Metastatic Breast Carcinoma in the Ovary (tissue), 3 donors: ENCODE measurements around a stretch of chr7.

- PRO-cap, 3 experiments: peak in 1 of 3 experiments; most common plus-strand start chr7:130918551 (in 1); most common minus-strand start chr7:130918424 (in 1)
Observed at GRCh38 chr7:130917737-130918664, 184.0 kb upstream of the KLF14 start.

- PRO-cap, 3 experiments: no peak in any of the 3 experiments
Observed at GRCh38 chr7:130937651-130938084, 203.7 kb upstream of the KLF14 start.

DNA sequence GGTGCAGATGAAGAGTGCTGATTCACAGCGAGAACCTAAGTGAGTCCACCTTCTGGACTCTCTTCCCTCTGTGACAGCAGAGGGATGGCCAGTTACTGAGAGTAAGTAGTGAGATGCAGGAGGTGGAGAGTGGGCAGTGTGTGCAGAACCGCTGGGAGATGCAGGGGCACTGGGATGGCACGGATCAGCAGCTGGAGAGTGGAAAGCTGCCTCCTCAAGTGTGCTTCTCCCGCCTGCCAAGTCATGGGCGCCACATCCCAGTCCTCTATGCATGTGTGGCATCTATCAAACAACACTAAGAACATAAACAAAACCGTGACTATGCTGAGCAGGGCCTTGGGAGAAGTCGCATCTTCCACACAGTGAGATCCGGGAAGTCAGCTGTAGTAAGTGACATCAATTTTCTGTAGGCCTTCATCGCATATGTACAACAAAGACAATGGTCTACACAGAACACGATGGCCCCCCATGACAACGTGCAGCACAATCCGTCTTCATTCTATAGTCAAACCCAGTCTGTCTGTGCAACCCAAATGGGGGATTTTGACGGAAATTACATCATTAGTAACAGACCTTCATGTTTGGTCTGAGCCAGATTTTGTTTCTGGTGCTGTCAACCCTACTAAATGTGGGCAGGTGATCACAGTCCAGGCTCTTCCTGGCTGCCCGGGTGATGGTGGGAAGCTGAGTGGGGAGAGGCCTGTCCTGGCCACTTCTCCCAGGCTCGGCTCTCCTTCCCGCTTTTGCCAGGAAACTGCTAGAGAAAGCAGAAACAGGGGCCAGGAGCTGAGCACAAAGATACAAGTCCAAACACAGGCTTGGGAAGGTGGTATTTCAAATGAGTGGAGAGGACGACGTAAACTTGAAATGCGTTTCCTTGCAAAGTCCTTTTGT is 217.6 kb upstream of the KLF14 start:
- PRO-cap, 3 experiments: no peak in any of the 3 experiments

DNA sequence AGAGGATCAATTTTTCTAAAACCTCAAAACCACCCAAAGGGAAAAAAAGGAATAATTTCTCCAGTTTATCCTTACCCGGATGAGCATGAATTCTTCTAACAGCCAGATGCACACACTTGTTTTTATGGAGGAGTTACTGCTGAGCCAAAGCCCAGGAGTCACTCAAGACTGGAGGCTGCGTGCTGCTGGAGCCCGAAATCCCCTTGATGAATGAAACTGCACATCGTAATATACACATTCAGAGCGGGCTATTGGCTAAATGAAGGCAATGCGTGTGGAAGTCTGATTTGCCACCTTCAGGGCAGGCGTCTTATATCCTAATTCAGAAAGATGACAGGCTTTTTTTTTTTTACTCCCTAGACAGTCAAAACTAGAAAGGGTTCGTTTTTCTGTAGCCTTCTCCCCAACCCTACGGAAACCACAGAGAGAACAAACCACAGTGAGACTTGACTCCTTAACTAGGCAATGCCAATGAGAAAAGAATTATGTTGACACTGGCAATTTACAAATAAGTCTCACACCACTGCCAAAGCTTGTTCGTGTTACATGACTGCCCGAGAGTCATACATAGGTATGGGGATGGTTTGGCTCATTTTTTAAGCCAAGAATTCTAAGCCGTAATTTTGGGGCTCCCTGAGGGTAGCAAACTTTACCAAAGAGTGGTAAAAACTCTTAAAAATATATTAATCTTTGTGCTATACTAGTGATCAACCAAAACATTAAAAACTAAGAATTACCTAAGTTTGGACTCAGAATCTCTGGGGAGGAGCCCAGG is 227.2 kb upstream of the KLF14 start:
- PRO-cap, 3 experiments: peak in 3 of 3 experiments; most common plus-strand start position 161 of the sequence (in 1); most common minus-strand start position 200 of the sequence (in 1)

DNA sequence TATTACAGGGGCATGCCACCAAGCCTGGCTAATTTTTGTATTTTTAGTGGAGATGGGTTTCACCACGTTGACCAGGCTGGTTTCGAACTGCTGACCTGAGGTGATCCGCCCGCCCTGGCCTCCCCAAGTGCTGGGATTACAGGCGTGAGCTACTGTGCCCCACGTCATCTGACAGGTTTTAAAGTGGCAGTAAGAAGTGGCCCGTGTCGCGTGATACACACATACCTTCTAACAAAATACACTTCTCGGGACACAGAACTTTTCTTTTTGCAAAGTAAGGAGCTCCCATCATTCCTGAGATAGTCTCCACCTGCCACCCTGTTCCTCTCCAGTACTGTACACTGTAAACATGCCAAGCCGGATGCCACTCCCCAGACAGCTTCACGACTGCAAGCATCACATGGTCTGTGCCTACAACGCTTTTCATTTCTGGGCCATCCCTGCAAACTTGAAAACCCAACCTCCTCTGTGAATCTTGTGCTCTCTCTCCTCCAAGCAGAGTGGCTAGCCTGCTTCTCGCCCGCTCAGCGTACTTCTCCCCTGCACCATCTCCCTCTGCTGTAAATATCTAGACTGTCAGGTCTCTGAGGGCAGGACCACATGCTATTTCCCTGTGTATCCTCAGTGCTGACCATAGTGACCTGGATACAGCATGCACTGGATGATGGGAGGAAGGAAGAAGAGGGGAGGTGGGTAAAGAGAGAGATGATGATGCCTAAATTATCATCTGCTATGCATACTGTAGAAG is 256.4 kb upstream of the KLF14 start:
- PRO-cap, 3 experiments: peak in 2 of 3 experiments; most common plus-strand start position 419 of the sequence (in 1); most common minus-strand start position 343 of the sequence (in 2)

DNA sequence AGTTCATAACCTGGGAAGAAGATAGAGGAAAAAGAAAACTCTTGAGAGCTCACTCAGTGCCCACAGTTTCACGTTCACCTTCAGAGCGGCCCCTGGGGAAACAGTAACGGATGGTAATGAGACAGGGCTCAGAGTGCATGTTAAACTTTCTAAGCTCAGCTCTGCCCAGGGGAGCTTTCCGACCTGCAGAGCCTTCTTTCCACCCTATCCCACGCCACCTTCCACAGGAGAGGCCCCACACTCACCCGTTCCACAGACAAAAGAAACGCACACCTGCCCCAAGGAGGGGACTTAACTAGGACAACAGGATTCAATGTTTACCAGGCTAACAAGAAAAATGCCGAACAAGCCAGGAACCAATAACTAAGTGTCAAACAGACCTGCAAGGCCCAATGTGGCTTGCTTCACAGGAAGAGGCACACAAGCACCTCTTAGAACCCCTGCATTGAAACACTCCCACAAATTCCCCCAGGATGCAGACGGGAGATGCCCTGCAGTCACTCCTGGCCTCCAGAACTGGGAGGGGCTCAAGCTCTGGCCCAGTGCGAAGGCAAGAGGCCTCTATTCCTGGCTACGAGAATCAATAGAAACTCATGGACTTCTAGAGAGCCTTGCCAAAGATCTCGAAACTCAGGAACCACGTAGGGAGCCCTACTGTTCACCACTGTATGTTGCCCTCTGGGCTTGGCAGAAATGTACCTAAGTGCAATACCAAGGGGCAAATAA is 260.2 kb upstream of the KLF14 start:
- PRO-cap, 3 experiments: peak in 1 of 3 experiments; most common plus-strand start position 617 of the sequence (in 1); most common minus-strand start position 447 of the sequence (in 1)

DNA sequence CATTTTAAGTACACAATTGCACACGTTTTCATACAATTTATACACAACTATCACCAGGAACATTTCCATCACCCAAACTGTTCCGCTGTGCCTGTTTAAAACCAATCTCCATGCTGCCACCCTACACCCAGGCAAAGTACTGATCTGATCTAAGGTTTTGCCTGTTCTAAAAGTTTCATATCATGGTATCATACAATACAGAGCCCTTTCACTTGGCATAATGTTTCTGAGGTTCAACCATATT is 282.9 kb upstream of the MKLN1 start:
- PRO-cap, 3 experiments: no peak in any of the 3 experiments

DNA sequence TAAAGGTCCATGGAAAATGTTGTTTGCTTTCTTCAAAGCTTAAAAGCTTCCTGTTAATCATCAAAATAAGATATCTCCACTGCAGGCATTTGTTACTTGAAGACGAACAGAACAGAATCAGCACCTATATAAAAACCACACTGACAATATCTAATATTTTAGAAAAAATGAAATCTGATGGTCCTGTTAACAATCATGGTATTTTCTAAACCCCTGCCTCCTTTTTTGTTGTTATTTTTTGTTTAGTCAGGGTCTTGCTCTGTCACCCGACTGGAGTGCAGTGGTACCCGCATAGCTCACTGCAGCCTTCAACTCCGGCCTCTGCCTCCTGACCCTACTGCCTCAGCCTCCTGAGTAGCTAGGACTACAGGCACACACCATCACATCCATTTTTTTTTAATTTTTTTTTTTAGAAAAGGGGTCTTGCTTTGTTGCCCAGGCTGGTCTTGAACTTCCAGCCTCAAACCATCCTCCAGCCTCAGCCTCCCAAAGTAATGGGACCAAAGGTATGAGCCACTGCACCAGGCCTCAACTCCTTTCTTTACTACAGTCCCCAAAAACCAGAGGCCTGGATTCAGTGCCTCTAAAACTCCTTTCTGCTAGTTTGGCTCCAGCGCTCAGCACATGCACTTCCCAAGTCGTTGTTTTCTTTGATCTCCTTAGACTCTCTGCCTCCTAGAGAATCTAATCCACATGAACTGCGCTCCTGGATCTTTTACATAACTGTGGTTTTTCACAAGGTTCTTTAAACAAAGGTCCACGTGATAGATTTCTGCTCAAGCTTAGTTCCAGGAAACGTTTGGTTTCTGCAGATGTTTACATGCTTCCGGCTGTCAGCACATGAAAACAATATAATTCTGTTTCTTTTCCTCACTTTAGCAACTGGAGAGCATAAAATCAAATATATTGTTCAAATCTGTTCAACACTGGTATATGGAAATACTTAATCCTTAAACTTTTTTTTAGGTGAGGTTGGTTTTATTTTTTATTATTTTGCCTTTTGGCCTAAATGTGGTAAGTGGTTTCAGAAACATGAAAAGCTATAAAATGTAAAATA is 270.8 kb upstream of the MKLN1 start:
- PRO-cap, 3 experiments: peak in 3 of 3 experiments; most common plus-strand start position 811 of the sequence (in 2); most common minus-strand start position 652 of the sequence (in 2)

DNA sequence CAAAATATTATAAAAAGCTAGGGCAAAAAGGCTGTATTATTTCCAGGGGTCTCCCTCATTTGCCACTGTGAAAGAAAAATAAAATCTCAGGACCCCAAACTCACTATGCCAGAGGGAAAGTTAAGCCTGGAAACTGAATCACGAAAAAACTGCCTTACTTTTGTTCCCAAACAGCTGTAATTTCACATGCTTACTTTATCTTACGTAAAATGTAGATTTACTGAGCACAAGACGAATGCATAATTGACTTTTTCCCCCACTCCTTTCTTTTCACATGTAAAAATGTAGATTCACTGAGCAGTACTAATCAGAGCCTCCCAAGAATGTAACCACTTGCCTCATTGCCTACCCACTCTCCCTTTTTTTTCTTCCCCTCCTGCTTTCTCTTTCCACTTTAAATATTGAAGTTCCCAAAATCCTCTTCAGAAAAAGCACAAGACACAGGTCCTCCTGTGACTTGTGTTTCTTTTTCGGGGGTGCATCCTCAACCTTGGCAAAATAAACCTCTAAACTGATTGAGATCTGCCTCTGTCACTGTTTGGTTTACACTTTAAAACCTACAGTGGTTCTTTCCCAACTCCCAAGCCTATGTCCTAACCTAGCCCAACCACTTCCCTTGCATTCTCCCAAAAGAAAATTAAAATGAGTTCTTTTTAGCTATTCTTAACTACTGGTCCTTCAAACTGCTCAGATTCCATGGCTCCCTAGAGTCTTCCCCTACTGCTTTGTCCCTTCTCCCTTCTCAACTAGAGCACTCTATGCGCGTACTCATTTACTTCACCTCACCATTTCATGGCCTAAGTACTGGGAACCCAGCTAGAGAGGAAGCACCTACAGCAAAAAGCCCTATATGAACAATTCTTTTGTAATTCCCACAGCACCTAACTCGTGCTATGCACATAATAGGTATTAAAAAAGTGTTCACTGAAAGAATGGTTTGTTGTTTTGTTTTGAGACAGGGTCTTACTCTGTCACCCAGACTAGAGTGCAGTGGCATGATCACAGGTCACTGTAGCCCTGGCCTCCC is 236.6 kb upstream of the MKLN1 start:
- PRO-cap, 3 experiments: no peak in any of the 3 experiments

DNA sequence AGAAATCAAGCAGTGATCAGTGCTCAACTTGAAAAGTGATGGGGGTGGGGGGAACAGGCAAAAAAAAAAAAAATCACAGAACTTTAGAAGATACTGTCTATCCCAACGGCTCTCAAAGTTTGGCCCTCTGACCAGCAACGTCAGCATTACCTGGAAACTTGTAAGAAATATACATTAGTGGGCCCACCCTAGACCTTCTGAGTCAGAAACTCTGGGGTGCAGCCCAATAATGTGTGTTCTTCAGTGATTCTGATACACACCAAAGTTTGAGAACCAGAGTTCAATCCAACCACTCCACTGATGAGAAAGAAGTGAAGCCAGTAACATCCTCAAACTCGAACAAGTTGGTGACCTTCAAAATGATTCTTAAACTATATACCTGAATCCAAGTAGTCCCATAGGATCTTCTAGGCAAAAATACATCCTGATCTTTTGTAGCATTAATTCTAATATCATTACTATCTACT is 227.8 kb upstream of the MKLN1 start:
- PRO-cap, 3 experiments: no peak in any of the 3 experiments

- PRO-cap, 3 experiments: peak in 3 of 3 experiments; most common plus-strand start chr7:131106944 (in 1); most common minus-strand start chr7:131107188 (in 2)
Observed at GRCh38 chr7:131106639-131107304, 220.9 kb upstream of the MKLN1 start.

- PRO-cap, 3 experiments: no peak in any of the 3 experiments
Observed at GRCh38 chr7:131225374-131226636, 101.9 kb upstream of the MKLN1 start.

- PRO-cap, 3 experiments: no peak in any of the 3 experiments
Observed at GRCh38 chr7:131244195-131244935, 83.3 kb upstream of the MKLN1 start.

DNA sequence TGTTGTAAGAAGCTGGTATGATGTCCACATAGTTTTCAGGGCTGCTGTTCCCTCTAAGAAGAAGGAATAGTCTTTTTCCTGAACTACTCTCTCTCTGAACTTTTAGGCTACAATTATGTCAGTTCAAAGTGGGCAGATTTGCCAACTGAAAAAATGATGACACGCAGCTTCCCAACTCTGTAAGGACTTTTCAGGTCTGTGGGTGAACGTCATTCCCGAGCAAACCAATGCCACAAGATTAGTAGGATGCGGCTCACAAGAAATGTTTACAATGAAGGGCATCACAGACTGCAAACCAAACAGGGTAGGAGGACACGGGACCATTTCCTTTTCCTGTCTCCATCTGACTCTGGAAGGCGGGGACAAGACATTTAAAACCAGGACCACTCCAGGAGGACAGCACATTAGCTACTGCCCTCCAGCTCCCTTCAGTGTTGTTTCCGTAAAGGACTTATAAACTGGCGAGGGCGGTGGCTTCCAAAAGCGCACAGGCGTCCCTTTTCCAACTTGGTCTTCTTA is 585 bp upstream of the MKLN1 start:
- PRO-cap, 3 experiments: peak in 3 of 3 experiments; most common plus-strand start position 402 of the sequence (in 3); most common minus-strand start position 297 of the sequence (in 3)

DNA sequence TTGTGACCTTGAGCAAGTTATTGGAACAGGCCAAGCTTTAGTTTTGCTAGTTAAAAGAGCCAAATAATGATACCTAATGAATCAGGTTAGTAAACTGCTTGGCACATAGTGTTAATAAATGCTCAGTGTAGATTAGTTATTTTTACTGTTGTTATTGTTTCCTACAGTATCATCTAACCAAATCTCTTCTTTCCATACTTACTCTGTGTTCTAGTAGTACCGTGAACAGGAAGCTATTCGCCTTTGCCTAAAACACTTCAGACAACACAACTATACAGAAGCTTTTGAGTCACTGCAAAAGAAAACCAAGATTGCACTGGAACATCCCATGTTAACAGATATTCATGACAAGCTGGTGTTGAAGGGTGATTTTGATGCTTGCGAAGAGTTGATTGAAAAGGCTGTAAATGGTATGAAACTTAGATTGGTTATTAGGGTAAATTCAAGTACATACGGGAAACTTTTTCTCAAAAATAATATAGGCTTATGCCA is 71.4 kb downstream of the MKLN1 start:
- PRO-cap, 3 experiments: no peak in any of the 3 experiments

GRCh38 chr7:131489032-131490034 is 67.1 kb downstream of the PODXL start:
- PRO-cap, 3 experiments: no peak in any of the 3 experiments

DNA sequence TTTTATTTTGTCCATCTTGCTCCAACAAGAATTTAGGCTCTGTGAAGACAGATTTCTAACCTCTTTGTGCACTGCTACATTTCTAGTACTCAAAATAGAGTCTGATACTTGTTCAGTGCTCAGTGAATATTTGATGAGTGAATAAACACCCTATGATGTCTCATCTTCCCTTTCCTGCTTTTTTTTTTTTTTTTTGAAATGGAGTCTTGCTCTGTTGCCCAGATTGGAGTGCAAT is 420.4 kb upstream of the PODXL start:
- PRO-cap, 3 experiments: peak in 3 of 3 experiments; most common minus-strand start position 183 of the sequence (in 3)

DNA sequence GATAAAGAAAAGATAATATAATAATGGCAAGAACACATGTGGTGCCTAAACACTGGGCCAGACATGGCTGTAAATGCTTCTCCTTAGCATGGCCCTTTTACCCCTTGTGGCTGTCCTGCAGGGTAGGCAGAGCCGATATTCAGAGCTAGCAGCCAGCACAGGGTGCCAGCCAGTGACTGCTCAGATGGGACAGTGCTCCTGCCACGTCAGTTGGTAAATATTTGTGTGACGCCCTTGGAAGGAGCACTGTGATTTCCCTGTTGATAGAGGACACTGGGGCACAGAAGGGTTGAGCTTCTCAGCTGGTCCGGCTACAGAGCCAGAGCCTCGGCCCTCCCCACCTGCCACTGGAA is 351.1 kb downstream of the PLXNA4 start:
- PRO-cap, 3 experiments: peak in 3 of 3 experiments; most common plus-strand start position 263 of the sequence (in 1); most common minus-strand start position 108 of the sequence (in 2)

DNA sequence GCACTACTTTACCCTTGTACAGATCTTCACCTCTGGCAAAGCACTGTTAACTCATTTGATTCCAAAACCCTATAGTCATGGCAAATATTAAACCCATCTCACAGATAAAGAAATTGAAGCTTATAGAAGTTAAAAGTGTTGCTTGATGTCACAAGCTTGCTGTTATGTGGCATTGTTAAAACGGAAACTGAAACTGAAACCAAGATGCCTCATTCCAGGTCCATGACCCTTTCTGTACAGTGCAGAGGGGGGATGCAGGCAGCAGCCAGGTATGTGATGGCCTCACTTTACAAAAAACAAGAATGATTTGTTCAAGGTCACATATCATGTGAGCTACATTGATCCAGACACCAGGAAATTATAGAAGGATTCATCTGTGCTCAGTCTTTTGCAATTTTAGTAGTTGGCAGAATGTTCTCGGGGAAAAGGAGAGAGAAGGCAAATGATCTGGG is 90.1 kb upstream of the PLXNA4 start:
- PRO-cap, 3 experiments: no peak in any of the 3 experiments

DNA sequence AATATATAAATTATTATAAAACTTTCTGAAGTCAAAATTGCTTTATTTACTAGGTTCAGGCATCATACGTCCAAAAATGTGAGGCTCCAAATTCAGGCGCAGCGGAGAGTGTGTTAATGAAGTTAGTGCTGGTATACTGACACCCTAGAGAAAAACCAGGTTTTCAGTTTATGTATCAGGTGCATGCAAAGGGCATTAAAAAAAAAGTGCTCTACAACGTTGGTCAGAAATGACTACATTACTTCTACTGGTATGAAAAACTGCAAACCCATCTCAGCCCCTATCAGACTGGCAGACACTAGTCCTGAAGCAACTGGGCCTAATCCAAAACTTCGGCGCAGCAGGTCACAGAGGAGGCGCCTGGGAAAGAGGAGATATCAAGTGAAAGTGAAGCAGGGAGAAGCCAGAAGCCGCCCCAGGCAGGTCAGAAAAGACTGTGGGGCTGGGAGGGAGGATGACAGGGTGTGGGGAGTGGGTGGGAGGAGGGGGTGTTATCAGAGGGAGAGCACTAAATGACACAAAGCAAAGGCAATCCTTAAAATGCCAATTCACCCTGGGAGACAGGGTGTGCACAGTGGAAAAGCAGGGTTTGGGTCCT is 886 bp downstream of the CHCHD3 start:
- PRO-cap, 3 experiments: no peak in any of the 3 experiments